AG10803 (cell line): ENCODE data around the genes FNDC1 and SLC22A3.

DNA sequence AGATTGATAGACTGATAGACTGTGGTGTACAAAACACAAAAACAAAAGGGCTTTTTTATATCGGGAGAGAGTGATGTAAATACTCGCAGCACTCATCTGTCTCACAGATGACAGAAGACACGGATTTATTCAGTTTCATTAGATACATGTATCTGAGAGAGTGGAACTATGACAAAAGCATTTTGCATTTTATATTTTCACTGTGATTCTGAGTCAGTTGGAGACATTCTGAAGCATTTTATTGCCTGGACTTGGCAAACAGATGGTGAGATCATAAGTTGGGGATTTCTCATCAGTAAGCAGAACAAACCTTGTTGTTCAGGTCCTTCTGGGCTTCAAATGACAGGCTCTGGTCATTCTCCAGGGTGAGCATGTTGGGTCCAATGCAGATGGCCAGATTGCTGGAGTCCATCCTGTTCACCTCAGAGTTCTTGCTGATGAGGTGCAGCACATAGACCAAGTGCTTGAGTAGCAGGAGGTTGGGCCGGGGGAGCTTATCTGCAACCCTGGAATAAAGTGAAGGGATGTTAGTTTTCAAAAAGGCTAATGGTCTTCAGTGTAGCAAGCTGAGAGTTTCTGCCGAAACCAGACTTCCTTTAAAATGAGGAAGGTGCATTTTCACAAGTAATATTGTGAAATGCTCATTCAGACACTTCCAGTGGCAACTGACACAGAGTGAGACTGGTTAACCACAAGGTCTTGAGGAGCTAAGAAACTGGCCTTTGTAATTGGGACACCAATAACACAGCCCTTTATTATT lies 5.8 kb downstream of the TAGAP start:
- RRBS: no CpG with 5 or more reads among the region's 5 CpGs

DNA sequence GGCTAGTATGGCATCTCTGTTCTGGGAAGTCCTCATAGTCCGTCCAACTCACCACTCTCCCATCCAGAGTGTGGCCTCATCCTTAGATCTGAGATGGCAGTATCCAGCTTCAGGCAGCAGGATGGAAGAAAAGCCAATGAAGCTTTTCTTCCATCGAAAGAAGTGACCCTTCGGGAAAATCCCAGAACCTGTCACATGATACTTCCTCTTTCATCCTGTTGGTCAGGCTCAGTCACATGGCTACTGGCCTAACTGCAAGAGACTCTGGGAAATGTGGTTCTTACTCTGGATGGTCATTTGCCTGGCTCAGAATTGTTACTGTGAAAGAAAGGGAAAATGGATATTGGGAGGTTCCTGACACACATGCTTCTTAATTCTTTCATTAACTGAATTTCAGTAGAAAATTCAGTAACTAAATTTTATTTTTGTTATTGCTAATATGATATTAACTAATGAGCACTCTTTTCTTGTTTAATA lies 29.5 kb upstream of the TAGAP start:
- RRBS: no CpG with 5 or more reads among the region's 3 CpGs

DNA sequence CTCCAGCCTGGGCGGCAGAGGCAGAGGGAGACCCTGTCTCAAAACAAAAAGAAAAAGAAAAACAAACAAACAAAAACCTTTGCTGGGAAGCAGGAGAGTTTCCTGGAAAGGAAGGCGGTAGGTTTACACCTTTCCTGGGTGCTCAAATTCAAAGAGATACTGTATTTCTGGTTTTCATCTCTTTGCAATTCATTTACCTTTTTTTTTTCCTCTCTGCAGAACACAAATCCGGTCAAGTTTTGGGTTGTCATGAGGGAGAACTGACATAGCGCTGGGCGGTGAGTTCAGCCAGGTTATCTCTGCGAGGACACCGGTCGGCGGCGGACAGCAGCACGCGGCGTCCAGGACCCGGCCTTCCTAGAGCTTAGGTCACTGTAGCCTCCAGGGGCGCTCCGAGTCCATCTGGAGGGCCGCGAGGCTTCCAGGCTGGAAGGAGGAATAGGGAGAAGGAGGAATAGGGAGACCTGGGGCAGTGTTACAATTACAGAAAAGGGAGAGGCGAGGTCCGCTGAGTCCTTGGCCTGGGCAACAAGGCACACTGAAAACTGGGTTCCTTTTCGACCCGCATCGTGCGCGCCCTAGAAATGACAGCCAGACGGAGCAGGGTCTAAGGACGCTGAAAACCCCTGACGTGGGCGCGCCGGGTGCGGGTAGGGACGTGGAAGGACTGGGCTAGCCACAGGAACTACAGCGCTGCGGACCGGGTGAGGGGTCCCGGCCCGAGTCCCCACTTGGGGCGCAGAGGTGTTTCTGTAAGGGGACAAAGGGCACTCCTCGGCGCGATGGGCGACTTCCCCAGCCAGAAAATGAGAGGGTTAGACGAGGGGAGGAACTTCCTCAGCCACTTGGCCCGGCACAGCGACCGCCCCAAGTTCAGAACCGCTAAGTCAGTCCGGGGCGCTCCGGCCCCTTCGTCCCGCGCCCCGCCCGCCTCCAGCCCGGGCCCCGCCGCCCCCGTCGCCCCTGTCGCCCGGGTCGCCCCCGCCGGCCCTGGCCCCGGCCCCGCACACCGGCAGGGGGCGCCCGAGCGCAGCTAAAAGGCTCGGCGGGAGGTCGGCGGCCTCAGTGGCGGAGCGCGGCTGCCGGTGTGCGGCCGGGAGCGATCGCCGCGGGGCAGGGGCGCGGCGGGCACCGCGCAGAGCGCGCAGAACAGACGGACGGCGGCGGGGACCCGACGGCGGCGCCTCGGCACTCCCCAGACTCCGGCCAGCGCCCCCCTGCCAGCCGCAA lies at the start of gene FNDC1:
FNDC1 (plus strand) TSS at position 1,065 of the 1,230 bp plus-strand sequence.
- RRBS: 5% methylated on average over 50 of the region's 105 CpGs

- RRBS: no CpG with 5 or more reads among the region's 9 CpGs
Observed at GRCh38 chr6:159690942-159691814, 1.9 kb downstream of the SOD2 start.

DNA sequence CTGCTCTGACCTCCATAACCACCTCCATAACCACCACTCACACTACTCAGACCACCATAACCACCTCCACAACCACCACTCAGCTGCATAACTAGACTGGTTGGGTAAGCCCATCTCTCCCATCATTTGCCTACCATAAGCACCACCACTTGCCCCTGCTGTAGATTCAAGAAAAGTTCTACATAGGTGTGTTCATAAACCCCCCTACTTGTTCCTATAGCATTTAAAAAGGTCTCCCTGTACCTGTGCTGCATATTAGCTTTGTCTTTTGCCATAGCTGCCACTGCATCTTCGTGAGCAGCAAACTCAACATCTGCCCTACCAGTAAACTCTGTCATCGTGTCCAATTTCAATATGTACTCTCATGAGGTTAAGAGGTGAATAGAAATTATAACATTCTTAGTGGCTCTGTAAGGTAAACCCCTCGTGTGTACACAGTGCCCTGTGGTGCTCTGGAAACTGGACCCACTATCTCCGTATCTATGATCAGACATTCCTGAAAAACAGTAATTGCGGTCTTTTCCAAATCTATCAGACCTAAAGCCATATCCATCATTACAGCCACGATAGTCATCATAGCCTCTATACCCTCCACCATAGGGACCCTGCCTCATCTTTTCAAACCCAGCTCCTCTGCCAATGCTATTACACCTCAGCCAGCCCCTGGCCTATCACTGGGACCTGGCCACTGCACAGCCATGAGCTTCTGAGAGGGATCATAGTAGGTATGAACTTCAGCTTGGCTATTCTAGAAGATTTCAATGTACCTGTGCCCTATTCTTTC lies 14.4 kb upstream of the WTAP start:
- RRBS: no CpG with 5 or more reads among the region's 6 CpGs

DNA sequence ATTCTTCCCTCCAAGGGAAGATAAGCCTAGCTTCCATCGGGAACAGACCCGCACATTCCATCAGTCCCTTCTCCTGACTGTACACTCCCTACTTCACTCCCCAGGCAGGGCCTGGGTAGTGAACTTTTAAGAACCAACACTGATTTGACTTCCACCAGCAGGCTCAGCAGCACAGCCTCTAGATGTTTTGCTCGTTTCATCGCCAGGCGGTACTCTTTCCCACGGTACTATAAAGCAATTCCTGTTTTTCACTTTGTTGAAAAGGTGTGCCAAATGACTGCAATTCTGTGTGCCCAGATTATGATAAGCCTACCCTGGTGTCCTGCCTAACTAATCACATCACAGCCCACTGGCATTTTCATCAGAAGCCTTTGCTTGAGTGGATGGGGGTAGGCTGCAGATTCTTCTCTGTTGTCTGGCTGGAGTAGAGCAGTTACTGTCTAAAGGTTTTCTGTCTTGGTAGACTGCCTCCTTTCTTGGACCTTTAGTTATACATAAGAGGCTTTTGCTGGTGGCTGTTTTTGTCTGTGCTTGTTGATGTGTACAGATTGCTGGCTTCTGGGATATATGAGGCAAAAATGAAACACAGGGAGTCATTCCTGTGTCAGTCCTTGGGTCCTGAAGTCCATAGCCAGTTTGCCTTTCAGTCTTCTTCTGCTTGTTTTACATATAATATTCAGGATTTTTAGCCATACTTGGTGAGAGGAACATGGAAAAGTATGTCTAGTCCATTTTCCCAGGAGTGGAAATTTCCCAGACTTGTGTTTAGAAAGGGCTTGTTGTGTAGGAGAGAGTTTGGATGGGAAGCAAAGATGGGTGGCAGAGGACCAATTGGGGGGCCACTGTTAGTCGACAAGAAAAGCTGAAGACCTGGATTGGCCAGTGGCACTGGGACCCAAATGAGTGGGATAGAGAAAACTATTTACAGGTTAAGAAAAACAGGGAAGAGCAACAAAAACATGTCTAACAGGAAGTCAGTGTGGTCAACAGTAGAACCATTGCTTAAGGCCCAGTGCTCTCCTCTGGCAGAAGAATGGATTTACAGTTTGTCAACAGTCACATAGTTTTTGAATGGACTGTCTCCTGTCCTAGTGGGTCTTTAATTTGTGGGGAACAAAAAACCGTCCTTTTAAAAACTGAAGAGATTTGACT lies 12.6 kb upstream of the WTAP start:
- RRBS: no CpG with 5 or more reads among the region's 8 CpGs

GRCh38 chr6:159732158-159732726 lies 4.9 kb downstream of the WTAP start:
- RRBS: no CpG with 5 or more reads among the region's 8 CpGs

- RRBS: no CpG with 5 or more reads among the region's 2 CpGs
Observed at GRCh38 chr6:159807353-159807673, 7.2 kb downstream of the PNLDC1 start.

- RRBS: no CpG with 5 or more reads among the region's 8 CpGs
Observed at GRCh38 chr6:159969918-159970293, 1.0 kb downstream of the IGF2R start.

- RRBS: no CpG with 5 or more reads among the region's 4 CpGs
Observed at GRCh38 chr6:159980300-159980671, 11.4 kb downstream of the IGF2R start.

DNA sequence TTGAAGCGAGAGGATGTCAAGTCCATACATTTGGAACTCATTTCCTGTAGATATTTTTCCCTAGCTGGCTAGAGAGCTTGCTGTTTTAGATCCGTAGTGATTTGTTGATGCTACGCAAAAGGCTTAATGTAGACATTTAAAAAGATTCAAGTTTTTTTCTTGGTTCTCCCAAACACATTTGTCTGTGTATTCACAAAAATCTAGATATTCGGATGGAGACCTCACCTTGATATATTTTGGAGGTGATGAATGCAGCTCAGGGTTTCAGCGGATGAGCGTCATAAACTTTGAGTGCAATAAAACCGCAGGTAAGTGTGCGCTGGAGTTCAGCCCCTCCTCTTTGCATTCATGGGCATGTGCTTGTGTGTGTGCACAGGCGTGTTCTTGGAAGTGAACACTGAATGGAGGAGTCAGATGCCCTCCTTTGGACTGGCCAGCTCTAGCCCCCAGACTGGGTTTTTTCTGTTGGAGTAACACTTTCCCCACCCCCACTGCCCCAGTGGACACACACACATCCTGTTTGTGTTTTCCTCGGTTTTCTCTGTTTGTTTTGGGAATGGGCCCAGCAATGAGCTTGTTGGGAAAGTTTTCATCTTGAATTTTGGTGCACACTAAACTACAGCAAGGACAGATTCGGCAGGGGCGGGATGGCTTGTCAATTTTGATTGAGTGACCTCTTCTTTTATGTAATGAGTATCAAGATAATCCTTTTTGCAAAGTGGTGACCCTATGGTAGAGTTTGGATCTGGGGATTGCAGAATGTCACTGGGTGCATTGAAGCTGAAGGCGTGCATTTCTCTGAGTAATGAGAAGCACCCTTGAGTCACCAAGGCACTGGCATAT lies 65.6 kb downstream of the IGF2R start:
- RRBS: no CpG with 5 or more reads among the region's 13 CpGs

GRCh38 chr6:160038417-160038719 lies 69.5 kb downstream of the IGF2R start:
- RRBS: no CpG with 5 or more reads among the region's 8 CpGs

- RRBS: no CpG with 5 or more reads among the region's 14 CpGs
Observed at GRCh38 chr6:160042698-160043402, 74.0 kb downstream of the IGF2R start.

DNA sequence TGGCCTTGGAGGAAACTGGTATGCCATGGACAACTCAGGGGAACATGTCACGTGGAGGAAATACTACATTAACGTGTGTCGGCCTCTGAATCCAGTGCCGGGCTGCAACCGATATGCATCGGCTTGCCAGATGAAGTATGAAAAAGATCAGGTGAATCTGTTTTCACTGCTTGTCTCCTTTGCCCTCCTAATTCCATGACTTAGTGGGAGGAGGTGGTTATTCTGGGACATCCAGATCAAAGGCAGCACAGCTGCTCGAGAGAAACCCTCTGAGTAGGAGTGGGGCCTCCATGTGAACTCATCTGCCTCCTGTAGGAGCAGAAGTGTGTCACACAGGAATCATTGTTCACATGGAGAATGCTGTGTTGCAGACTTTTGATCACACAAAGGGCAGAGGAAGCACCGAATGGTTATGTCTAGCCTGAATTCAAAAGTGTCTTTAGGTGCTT lies 73.2 kb upstream of the SLC22A1 start:
- RRBS: no CpG with 5 or more reads among the region's 8 CpGs

- RRBS: no CpG with 5 or more reads among the region's 15 CpGs
Observed at GRCh38 chr6:160105930-160106571, 15.6 kb upstream of the SLC22A1 start.

DNA sequence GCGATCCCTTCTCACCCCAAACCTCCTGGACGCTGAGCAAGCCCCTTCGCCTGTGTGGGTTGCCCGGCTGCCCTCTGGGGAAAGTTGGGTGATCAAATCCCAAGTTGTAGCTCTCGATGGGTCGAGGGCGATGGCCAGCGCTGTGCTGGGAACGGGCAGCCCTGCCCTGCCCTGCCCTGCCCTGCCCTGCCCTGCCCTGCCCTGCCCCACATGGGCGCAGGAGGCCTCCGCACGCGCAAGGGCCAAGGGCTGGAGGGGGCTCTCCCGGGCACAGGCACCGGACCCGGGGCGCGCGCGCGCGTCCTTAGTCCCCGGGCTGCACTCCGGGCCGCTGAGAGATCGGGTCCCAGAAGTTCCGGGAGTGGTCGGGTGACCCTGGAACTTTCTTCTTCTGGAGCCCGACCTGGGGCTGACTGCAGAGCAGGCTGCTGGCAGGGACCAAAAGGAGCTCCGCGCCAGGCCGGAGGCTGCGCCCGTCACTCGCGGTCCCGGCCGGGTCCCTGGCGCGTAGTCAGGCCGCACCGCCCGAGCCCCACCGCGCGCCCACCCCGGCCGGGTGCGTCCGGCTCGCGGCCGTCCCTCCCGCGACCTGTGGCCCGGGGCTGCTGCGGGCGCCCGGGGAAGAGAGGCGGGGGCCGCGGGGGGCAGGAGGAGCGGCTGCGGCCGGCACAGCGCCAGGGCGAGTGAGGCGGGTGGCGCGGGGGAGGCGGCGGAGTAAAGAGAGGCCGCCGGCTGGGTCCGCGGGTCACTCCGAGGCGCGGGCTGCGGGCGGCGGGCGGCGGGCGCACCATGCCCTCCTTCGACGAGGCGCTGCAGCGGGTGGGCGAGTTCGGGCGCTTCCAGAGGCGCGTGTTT lies at the start of gene SLC22A3:
SLC22A3 (plus strand) TSS at position 748 of the 855 bp plus-strand sequence.
- RRBS: 4% methylated on average over 31 of the region's 94 CpGs

GRCh38 chr6:160348486-160349106 lies 418 bp downstream of the SLC22A3 start:
- RRBS: under 1% methylated on average over 8 of the region's 69 CpGs

DNA sequence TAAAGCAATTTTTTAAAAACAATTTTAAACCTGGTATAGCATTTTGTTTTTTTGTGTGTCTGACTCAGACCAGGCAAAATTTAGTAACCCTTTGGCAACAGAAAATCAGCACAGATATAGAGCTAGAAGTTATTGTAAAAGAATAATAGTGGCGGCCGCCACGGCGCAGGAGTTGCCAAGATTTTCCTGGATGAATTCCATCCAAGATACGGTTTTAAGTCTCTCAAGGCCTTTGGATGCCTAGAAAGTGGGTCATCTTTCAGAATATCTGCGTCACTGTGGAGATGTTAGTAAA lies 82.9 kb downstream of the SLC22A3 start:
- RRBS: no CpG with 5 or more reads among the region's 6 CpGs

- RRBS: no CpG with 5 or more reads among the region's 9 CpGs
Observed at GRCh38 chr6:160451690-160452583, 103.8 kb downstream of the SLC22A3 start.